Pericardium fibroblast (primary cell): ENCODE data around the genes CTTNBP2NL and SLC16A1.

DNA sequence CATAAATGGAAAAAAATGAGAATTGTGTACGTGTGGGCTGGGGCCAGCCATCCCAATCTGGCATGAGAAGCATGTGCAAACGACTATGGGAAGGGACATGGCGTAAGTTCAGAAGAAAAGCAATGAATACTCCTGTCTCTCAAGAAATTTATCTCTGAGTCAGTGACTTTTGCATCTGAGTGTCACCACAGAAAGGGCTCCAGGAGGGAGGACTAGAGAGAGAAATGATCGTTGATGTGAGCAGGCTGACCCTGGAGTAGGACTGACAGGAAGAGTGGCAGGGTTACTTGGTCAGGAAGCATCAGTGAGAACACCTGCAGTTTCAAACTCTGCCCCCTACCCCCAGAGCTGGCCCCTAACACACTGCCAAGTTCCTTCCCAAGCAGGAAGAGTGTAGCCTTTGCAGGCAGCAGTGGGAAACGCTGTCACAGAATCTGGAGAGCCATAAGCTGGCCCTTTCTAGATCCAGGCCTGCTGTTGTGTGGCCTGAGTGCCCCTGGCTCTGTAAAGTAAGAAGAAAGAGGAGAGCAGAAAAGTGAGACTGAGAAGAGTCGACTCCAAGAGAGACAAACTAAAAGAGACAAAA is 1.5 kb downstream of the INKA2 start:
- RAMPAGE, long total RNA: no peak

DNA sequence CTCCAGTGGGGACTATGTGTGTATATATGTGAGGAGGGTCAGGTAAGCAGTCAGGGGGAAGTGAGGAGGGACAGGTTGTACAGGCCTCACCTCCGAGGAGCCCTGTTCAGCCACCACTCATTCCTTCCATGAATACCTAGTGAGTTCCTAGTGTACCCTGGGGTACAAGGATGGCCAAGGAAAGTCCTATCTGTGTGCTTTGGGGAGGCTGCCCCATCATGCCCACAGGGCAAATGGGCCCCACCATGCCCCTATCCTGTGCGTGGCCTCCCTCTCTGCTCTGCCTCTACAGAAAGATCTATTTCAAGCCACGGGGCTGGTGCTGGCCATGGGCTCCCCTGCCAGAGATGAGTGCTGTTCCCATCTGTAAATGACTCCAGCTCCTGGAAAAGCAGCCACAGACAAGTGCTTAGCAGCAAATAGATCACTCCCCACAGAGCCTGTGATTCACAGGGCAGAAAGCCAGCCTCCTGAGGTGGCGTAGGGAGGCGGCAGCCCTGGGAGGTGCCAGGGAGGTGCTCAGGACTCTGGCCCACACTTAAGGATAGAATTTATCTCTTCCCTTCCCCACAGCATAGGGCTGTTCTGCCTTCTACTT is 41.4 kb downstream of the KCND3 start:
- RAMPAGE, long total RNA: no peak

DNA sequence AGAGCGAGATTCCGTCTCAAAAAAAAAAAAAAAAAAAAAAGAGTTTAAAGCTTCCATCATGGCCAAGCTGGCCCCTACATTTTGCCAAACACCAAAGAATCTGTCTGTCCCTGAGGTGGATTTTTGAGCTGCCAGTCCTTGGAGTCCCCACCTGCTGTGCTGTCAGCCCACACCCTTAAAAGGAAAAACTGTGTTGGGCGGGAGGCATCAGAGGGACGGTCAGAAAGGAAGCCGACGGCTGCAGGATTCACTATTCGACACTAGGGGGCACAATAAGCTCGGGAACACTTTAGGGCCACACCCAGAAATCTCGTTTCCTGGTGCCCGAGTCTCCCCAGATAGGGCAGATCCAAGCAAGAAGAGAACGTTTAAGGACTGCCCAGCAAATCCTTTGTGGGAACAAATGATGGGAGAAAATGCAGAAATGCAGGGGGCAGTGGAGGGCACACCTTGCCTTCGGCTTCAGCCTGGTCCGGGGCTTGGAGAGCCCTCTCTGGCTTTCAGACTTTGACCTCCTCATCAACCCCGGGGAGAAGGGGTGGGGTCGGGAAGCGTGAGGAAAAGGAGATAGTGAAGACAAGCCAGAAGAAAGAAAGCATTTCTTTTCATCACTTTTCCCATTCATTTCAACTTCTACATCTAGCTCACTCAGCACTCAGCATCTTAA is 5.1 kb upstream of the CTTNBP2NL start:
- RAMPAGE, long total RNA: no peak

GRCh38 chr1:112395757-112396757 is at the start of gene CTTNBP2NL:
Gene CTTNBP2NL, plus strand, starts transcription at chr1:112396214.
- RAMPAGE, long total RNA: no peak

DNA sequence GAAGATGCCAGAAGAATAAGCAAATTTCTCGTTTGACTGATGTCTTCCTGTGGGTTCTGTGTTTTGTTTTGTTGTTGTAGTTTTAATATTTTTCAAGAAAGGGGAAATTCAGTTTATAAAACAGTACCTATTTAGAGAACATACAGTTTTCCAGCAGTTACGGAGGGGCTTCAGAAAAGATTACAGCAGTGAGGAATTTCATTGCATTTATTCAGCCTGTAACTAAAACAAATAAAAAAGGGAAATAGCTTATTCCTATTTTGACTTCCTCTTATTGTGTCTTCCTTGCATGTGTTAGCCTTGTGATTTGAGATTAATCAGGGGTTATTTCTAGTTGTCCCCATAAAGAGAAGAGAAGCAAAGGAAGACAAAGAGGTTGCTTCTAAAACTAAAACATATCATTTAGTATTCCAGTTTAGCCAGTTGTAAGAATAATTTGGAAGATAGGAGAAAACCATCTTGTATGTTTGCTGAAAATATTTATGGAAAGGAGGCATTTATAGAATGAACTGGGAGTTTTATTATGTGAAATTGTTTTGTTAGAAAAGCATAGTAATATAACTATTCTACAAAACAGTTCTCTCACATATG is 35.1 kb downstream of the CTTNBP2NL start:
- RAMPAGE, long total RNA: no peak

DNA sequence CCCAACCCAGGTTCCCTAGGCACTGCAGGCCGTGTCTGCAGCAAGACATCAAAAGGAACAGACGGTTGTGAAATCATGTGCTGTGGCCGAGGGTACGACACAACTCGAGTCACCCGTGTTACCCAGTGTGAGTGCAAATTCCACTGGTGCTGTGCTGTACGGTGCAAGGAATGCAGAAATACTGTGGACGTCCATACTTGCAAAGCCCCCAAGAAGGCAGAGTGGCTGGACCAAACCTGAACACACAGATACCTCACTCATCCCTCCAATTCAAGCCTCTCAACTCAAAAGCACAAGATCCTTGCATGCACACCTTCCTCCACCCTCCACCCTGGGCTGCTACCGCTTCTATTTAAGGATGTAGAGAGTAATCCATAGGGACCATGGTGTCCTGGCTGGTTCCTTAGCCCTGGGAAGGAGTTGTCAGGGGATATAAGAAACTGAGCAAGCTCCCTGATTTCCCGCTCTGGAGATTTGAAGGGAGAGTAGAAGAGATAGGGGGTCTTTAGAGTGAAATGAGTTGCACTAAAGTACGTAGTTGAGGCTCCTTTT is 11.6 kb downstream of the WNT2B start:
- RAMPAGE, long total RNA: no peak

DNA sequence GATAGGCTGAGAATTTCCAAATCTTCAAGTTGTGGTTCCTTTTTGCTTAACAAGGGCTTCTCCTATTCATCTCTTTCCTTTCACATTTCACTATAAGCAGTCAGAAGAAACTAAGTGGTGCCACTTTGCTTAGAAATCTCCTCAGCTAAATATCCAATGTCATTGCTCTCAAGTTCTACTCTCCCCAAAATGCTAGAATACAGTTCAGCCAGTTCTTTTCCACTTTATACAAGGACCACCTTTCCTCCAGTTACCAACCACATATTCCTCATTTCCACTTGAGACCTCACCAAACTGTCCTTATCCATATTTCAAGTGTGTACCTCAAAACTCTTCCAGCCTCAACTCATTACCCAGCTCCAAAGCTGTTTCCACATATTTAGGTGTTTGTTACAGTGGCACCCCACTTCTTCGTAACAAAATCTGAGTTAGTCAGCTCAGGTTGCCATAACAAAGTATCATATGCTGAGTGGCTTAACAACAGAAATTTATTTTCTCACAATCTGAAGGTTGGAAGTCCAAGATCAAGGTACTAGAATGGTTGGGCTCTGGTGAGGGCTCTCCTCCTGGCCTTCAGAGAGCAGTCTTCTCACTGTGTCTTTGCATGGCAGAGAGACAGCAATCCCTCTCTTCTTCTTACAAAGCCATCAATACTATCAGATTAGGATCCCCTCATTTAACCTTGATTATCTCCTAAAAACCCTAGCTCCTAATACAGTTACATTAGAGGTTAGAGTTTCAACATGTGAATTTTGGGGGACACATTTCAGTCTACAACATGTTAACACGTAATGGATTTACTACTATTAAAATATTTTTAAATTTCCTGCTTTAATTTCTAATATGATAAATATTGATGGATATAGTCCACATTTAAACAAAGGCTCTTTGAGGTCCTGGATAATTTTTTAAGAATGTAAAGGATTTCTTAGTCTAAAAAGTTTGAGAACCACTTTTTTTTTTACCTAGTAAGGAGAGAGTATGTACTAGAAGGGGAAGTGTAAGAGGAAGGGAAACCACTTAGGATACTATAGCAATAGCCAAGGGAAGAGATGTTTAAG is 12.4 kb downstream of the ST7L start:
- RAMPAGE, long total RNA: no peak

GRCh38 chr1:112705757-112706451 is 1.0 kb downstream of the RHOC start:
- RAMPAGE, long total RNA: no peak

GRCh38 chr1:112716106-112716542 is 992 bp upstream of the PPM1J start:
- RAMPAGE, long total RNA: no peak

DNA sequence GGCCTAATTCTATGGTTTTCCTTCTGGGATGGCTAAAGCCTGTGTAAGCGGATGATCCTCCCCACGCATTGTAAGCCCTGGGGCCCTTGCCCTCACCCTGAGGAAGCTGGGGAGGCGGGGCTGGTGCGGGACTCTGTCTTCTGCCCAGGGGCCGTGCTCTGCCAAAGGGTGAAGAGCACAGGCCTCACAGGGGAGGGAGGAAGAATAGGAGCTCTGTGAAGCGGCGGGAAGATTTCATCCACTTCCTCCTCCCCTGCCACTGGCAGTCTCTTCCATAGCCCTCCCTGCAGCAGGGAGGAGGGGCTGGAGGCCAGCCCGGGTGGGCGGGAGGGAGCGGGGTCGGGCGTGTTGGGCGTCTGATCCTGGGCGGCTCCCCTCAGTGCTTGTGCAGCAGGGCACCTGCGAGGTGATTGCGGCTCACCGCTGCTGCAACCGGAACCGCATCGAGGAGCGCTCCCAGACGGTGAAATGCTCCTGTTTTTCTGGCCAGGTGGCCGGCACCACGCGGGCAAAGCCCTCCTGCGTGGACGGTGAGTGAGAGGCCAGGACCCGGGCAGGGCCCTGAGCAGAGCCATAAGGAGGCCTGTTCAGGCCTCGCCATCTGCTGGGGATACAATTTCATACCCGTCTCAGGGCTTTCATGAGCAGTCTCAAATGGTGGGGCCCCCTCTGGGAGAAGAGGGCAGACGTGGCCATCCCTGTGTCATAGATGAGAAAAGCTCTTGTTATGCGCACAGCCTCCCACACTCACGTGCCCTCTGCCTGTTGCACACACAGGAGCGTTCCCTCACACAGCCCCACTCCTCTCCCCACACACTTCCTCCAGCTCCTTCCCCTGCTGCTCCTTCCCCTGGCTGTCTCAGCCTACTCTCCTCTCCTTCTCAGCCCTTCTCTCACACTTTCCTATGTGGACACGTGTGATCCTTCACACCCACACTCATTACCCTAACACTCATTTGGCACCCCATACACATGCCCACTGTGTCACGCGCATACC is 4.2 kb downstream of the TAFA3 start:
- RAMPAGE, long total RNA: no peak

DNA sequence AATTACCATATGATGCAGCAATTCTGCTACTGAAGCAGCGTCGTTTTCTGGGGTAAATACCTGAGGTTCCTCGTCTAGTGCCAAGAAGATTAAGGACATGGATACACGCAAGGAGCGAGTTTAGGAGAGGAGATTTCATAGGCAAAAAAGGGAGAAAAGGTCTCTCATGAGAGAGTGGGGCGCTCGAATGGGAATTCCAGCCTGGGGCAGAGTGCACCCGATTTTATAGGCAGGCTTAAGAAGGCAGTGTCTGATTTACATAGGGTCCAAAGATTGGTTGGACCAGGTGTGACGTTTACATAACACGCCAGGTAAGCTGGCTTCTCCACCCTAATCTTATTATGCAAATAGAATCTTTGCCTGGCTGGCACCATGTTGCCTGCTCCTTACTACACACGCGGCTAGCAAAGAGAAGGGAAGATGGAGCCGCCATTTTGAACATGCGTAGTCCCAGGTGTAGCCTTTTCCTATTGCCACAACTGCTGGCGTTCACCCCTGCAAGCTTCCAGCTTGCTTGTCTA is 103.8 kb downstream of the SLC16A1 start:
- RAMPAGE, long total RNA: no peak

DNA sequence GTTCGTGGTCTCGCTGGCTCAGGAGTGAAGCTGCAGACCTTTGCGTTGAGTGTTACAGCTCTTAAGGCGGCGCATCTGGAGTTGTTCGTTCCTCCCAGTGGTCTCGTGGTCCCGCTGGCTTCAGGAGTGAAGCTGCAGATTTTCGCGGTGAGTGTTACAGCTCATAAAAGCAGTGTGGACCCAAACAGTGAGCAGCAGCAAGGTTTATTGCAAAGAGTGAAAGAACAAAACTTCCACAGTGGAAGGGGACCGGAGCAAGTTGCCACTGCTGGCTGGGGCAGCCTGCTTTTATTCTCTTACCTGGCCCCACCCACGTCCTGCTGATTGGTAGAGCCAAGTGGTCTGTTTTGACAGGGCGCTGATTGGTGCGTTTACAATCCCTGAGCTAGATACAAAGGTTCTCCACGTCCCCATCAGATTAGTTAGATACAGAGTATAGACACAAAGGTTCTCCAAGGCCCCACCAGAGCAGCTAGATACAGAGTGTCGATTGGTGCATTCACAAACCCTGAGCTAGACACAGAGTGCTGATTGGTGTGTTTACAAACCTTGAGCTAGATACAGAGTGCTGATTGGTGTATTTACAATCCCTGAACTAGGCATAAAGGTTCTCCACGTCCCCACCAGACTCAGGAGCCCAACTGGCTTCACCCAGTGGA is 102.1 kb downstream of the SLC16A1 start:
- RAMPAGE, long total RNA: no peak

GRCh38 chr1:112912730-112913302 is 43.2 kb downstream of the SLC16A1 start:
- RAMPAGE, long total RNA: no peak

DNA sequence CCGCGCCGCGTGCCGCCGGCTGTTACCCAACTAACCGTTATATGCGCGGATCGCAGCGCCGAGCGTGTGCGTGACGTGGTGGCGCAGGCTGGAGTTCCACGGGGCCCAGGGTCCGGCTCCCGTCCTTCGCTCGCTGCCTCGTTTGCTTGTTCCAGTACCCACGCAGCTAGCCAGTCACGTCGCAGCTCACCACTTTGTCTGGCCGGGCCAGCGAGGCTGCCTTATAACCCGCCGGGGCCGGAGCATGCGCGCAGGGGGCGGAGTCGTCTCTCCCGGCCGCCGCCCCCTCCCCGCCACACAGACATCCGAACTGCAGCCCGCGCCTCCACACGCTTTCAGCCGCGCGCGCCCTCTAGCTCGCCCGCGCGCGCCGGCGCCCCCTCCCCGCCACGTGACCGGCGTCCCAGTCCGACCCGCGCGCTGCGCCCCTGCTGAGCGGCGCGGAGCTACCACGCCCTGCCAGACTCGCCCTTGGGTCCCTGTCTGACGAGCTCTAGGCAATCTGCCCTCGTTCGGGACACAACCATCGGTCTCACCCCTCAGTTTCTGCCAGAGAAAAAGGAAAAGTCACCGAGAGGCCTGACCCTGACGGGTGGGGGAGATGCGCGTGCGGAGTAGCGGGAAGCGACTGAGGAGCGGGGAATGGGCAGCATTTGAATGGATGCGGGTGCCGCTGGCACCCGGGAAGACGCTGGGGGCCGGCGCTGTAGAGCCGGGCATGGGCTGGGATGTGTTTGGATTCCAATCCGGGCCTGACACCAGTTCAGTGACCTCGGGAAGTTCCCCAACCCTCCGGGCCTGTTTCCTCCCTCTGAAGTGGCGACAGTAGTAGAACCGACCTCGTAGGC is at the start of gene SLC16A1:
SLC16A1 (minus strand) TSS at position 197 of the 848 bp plus-strand sequence.
- RAMPAGE, long total RNA: no peak

DNA sequence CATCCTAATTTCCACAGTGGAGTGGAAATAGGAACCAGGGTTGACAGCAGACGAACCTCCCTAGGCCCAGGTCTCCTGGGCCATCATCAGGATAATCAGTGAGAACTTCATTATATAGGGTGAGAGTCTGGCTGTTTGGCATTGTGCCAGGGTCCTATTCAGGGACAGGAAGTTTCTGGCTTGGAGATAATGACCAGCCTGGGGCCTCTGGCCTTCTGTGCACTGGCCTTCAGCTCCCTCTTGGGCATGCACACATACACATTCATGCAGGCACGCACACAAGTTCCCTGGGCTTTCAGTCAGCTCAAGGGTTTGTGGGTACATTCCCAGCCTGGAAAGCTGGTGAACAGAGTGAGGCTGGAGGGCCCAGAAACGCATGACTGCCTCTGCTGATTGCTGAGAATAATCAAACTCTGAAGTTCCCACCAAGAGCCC is 13.9 kb upstream of the LRIG2 start:
- RAMPAGE, long total RNA: no peak

DNA sequence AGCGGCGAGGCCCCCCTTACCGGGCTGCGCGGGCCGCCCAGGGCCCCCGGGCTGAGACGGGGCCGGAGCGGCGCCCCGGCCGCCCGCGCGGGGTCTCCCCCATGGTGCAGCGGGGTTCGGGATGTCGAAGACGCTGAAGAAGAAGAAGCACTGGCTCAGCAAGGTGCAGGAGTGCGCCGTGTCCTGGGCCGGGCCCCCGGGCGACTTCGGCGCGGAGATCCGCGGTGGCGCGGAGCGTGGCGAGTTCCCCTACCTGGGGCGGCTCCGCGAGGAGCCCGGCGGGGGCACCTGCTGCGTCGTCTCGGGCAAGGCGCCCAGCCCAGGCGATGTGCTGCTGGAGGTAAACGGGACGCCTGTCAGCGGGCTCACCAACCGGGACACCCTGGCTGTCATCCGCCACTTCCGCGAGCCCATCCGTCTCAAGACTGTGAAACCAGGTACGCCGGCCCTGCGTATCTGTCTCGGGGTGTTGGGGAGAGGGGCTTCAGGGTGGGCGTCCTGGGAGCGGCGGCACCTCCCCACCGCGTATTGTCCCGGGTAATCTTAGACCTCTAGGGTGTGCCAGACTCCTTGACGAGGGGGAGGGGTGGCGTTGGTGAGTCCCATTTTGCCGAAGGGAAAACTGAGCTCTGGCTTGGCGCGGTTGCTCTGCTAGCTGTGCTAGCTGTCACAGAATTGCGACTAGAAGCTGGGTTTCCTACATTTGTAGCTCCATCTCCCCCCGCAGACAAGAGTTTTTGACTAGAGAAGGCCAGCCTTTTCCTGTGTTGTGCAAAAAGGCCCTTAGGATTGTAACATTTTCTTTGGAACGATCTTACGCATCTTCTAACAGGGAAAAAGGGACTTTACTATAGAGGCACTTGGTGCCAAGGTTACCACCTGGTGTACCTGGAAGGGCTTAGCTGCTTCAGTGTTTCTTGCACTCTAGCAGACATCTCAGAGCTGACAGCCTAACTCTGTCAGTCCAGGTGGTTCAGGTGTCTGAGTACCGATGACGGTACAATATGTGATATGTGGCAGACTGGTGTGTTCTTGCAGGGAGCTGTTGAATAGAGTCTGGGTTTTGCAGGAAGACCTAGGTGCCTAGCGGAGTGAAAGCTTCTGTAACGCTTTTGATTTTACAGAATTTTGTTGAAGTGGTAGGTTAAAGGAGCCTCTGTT is 978 bp downstream of the MAGI3 start:
- RAMPAGE, long total RNA: no peak

GRCh38 chr1:113443767-113444271 is 53.5 kb downstream of the MAGI3 start:
- RAMPAGE, long total RNA: no peak

- RAMPAGE, long total RNA: no peak
These were observed 66.7 kb downstream of the MAGI3 start for GRCh38 chr1:113456925-113457515.

- RAMPAGE, long total RNA: no peak
These were observed 70.8 kb downstream of the MAGI3 start for GRCh38 chr1:113460944-113461721.

GRCh38 chr1:113488575-113489465 is 98.5 kb downstream of the MAGI3 start:
- RAMPAGE, long total RNA: no peak